Diencephalon (tissue), 2 donors: ENCODE results near the gene DDOST.

DNA sequence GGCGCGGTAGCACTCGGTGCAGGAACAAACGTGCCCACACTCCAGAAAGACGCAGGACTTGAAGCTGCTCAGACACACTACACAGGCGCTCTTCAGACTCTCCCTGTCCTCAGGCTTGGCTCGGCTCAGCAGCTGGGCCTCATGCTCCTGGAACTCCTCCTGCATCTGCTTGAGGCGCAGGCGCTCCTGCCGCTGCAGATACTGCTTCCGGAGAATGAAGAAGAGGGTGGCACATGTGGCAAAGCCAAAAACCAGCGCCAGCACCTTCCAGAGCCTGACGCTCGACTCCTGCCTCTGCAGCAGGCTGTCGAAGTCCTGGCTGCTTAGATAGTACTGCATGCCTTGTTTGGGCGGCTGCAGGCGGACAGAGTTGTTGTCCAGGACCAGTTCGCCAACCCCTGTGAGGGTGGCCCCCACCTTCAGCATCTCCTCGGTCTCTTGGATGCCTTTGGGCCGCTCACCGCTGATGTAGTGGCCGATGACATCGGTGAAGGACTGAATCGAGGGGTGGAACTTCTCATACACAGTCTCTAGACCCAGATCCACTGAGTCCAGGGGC, 7.1 kb downstream of the MUL1 start:
- RAMPAGE, long total RNA = no peak

GRCh38 chr1:20606334-20606748, 17.4 kb downstream of the CDA start:
- RAMPAGE, long total RNA = no peak

DNA sequence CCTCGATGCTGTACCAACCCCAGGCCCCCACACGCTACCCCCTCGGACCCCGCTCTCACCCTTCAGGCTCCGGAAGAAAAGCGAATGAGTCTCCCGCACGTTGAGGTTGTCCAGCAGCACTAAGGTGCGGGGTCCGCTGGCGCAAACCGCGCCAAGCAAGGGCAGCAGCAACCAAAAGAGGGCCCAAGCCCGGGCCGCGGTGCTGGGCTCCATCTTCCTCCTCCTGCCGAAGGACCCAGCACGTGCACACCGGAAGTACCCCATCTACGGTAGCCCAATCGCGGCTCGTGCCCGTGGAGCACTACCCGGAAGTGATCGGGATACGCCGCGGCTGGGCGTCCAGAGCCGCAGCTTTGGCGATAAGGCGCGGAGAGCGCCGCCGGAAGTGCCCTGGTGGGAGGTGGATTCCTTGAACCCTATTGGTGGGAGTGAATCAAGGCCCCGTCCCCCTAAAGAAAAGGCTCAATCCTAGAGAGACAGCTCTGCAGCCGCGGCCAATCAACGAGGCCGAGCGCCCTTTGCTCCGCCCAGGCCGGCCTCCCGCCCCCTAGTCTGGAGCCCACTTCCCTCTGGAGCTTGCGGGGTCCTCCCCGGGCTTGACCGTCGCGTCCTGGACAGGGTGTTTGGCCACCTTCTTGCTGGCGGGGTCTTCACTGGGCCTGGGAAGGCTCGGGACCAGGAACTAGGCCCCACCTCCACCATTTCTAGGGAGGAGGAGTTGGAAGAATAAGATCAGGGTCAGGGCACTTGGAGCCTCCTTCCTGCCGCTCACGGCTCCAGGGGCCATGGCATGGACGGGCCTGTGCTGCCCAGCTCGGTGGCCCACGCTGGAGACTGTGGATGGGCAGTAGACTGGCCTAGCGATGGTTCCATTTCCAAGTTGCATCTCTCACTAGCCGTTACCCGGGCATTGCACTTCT, at the start of gene DDOST:
DDOST (minus strand) TSS at position 232 of the 920 bp plus-strand sequence.
- RAMPAGE, long total RNA = start-site peak on the minus strand centred at position 285 of the sequence, 114 bp wide, 750 and 746 reads in 2 replicates

GRCh38 chr1:20725313-20725579, 7.3 kb downstream of the SH2D5 start:
- RAMPAGE, long total RNA = no peak

GRCh38 chr1:21035006-21035374, 141.7 kb downstream of the EIF4G3 start:
- RAMPAGE, long total RNA = no peak

GRCh38 chr1:21156088-21157142, 20.3 kb downstream of the EIF4G3 start:
- RAMPAGE, long total RNA = no peak

DNA sequence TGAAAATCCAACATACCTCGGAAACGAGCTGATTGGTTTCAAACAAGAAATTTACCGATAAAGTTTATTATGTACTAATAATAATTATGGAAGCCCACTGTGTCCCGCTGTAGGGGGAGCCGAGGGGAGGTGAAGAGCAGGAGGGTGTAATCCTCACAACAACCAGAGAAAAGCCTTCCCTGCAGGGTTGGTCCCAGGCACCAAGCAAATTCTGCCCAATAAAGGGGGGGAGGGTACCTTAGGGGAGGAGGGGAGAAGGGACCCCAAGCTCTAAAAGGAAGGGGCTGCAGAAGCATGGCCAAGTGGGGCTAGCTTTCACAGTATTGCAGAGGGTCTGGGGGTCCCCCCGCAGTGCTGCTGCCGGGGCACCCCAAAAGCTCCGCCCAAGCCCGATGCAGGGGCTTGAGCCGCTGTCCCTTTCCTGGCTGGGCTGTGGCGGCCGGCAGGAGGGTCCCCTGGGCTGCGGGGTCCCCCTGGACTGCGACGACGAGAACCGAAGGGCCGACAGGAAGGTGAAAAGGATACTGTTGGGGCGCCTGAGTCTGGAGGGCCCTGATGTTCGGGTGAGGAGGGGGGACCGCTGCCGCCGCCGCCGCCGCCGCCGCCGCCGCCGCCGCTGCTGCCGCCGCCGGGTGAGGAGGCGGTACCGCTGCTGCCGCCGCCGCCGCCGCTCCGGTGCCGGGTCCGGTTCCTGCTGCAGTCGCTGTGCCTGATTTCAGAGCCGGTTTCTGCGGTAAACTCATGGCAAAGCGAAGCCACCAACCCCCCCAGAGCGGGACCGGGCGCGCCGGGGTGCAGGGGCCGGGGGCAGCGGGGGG, 838 bp downstream of the EIF4G3 start:
- RAMPAGE, long total RNA = no peak

GRCh38 chr1:21274907-21275249, 15.4 kb downstream of the ECE1 start:
- RAMPAGE, long total RNA = no peak

DNA sequence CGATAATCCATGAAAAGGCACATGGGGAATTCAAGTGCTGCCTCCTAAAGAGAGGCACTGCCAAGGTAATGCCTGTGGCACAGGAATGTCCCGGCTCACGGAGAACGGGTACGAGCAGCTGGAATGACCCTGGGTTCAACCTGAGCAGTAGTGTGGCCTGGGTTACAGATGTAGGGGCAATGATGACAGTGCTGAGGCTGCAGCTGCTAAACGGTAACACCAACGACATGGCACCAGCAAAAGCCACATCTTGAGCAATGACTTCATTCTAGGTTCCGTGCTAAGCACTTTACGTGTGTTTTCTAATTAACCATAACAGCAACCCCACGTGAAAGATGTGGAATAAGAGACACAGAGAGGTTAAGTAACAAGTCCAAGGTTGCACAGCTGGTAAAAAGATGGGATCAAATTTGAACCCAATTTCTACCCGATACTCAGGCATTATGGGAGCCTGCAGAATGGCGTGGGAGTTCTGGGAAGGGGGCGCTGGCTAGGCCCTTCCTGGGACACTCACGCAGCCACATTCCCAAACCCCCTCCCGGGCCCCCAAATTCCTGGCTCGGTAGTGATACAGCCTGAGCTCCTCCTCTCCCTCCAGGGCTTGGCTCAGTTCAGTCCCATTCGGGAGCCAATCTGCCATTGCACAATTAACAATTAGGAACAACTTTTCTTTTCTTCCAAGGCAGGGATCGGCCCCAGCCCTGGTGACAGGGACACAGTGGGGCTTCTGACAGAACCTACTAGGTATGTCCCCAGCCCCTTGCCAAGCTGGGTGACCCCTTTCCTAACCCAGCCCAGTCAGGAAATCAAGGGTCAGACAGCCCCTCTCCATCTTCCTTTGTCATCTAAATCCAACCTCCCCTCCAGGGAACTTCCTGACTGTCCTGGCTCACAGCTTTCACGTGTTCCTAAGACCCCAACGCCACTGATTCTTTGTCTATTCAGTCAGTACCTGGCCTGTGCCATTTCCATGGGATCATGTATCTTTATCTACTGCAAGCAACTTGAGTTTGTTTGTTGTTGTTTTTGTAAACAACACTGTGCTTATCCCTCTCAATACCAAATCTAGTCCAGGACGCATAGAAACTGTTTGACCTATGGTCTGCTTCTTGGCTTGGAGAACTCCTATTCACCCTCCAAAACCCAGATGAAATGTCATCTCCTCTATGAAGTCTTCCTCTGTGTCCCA, 23.9 kb upstream of the ECE1 start:
- RAMPAGE, long total RNA = no peak

GRCh38 chr1:21321898-21322266, 31.6 kb upstream of the ECE1 start:
- RAMPAGE, long total RNA = no peak

DNA sequence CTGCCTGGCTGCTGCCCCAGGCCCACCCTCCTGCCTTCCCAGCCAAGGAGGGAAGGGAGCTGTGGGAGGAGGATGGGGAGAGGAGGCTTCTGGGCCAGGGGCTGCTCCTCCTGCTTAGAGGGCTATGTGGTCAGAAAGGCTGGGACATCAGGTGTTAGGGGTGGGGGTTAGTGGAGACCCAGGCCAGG, 48.5 kb upstream of the ECE1 start:
- RAMPAGE, long total RNA = no peak

DNA sequence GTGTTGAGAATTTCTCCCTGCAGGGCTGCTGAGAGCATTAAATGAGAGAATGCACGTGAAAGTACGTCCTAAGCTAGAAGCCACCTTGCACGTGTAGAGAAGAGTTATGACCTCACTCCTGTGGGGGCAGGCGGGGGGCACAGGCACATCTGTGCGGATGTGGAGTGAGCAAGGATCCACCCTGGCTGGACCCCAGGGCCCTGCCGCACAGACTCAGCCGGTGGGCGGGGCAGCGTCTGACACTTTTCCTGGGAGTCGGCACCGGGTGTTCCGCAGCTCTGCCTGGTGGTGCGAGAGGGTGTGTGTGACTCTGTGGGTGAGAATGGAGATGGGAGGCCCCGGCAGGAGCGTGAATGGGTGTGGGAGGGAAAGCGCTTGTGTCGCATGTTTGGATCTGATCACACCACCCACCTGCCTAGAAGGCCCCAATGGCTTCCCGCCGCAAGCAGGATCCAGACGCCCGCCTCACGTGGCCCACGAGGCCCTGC, 29.6 kb downstream of the RAP1GAP start:
- RAMPAGE, long total RNA = no peak

- RAMPAGE, long total RNA = no peak
Measured at GRCh38 chr1:21729495-21729945, 53.4 kb downstream of the USP48 start.

- RAMPAGE, long total RNA = no peak
Measured at GRCh38 chr1:21779678-21780319, 3.1 kb downstream of the USP48 start.

DNA sequence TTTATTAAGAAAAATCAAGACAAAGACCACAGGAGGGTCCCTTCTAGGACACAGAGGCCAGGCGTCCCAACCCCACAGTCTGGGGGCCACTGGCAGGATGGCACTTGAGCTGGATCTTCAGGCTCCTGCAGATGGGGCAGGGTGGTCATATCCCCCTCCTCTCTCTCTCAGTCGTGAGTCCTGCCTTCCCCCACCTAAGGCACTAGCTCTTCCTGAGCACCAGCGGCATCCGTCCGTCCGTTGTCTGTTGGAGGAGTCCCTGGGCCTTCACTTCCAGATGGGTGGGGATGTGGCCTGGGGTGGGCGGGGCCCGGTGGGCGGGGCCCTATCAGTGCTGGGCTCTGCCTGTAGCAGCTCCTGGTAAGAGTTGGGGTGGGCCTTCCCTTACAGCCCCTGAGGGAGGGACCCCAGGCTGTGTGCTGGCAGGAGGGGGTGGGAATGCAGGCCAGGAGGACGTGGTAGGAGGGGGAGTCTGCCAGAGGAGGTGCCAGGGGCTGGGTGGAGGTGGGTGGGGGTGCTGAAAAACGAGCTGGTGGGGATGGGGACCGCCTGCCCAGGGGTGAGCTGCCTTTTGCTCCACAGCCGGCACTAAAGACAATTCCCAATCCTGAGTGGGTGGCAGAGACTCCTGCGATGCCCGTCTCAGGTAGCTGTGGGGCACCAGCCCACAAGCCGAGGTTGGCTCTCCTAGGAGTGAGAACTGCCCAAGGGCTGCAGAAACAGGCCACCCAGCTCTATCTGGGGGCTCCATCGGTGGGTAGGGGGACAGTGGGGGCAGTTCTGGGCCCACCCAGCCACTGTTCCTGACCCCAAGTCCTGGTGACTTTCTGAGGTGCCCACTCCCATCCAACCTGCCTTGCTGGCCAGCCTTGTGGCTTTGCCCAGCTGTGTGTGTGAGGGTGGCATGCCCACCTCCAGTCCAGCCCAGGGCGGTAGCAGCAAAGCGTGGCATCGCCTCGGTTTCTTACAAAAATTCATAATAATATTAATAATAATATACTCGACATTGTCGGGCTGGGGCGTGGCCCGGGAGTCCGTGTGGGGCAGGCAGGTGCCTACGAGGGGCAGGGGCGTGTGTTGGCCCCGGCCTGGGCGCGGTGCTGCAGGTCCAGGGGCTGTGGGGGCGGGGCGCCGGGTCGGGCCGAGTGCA, 10.6 kb downstream of the LDLRAD2 start:
- RAMPAGE, long total RNA = no peak

GRCh38 chr1:21870556-21870755, 58.4 kb downstream of the LDLRAD2 start:
- RAMPAGE, long total RNA = no peak

- RAMPAGE, long total RNA = no peak
Measured at GRCh38 chr1:21902005-21902864, 34.9 kb downstream of the HSPG2 start.

GRCh38 chr1:22005423-22006013, 4.1 kb downstream of the CELA3A start:
- RAMPAGE, long total RNA = no peak

DNA sequence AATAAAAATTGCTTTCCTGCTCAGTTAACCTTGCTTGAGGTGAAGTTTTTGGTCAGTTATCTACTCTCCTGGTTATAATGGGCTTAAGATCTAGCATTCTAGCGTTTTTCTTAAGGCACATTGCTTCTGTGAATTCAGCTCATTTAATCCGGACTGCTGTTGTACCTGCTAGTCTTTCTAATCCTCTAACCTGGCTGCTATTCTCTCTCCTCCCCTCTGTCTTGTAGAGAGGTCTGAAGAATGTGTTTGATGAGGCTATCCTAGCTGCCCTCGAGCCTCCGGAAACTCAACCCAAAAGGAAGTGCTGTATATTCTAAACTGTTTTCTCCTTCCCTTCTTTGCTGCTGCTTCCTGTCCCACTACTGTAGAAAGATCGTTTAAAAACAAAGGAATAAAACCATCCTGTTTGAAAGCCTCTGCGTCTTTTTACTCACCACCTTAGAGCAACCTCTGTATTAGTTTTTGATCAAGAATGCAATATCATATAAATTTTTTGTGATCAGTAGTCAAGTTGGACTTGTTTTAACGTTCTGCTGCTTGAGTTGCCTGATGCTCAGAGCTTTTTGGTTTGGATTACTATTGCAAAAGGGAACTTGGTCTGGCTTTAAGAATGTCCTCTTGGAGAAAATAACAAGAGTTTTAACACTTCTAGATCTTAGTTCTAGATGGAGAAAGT, 37.3 kb downstream of the CDC42 start:
- RAMPAGE, long total RNA = no peak

DNA sequence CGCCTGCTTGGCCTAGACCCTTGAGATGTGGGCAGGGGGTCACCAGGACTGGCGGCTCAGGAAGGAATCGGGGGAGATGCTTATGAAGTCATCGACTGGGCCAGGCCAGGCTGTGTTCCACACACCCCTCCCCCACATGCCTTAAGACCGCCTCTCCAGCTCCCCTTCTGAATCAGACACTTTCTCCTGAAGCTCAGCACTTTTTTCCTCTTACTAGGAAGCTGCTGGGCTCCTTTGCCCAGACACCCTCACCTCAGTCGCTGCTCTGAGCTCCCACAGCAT, 28.2 kb downstream of the WNT4 start:
- RAMPAGE, long total RNA = no peak